Mesenchymal stem cell of Wharton's jelly (primary cell): Measurements from ENCODE around the genes VGLL1, MCF2, ATP11C, SPANXA1, CXorf51B and EOLA2.

GRCh38 chrX:136531886-136532301 lies at the start of gene VGLL1:
Gene VGLL1 (plus strand): TSS chrX:136532215.
- CAGE, long polyA plus RNA: no peak

- CAGE, long polyA plus RNA: no peak
Measured at GRCh38 chrX:136646456-136647009, 1.4 kb upstream of the CD40LG start.

- CAGE, long polyA plus RNA: no peak
Measured at GRCh38 chrX:136706863-136707062, 58.8 kb downstream of the CD40LG start.

- CAGE, long polyA plus RNA: no peak
Measured at GRCh38 chrX:136731308-136731739, 49.4 kb downstream of the ARHGEF6 start.

- CAGE, long polyA plus RNA: no peak
Measured at GRCh38 chrX:136784309-136784689, 3.6 kb upstream of the ARHGEF6 start.

DNA sequence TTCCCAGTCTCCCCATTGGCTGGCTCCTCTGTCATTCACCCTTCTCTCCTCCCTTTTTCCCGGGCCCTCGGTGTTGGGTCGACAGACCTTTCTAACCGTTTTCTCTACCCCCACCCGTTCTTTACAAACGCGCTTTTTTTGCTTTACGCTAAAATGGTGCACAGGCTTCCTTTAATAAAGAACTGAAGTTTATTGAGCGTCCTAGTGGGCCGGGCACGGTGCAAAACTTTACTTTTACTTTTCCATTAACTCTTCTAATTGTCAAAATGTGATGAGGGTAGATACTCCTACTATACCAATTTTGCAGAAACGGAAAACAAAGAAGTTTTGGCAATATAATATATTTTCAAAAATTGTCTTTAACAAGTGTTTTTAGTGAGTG lies 298 bp upstream of the RBMX start:
- CAGE, long polyA plus RNA: no peak

GRCh38 chrX:137031919-137032190 lies 1.9 kb downstream of the GPR101 start:
- CAGE, long polyA plus RNA: no peak

DNA sequence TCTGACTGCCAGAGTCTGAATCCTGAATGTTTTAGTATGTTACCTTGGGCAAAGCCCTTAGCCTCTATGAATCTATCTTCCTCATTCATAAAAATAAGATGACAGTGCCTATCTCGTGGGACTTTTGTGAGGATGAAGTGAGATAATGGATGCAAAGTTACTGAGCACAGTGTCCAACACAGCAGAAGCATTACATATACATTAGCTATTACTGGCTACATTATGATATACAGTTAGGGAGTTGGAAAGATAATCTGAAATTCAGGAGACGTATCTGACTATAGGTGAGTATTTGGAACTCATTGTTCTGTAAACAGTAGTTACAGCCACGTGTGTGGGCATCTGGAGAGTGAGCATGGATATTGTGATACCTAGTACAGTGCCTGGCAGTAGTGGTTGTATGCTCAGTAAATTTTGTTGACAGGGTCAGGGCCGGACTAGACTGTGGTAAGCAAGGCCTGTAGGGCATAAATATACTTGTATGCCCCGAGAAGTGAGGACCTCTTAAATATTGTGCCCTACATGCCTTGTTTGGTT lies 2.8 kb downstream of the F9 start:
- CAGE, long polyA plus RNA: no peak

DNA sequence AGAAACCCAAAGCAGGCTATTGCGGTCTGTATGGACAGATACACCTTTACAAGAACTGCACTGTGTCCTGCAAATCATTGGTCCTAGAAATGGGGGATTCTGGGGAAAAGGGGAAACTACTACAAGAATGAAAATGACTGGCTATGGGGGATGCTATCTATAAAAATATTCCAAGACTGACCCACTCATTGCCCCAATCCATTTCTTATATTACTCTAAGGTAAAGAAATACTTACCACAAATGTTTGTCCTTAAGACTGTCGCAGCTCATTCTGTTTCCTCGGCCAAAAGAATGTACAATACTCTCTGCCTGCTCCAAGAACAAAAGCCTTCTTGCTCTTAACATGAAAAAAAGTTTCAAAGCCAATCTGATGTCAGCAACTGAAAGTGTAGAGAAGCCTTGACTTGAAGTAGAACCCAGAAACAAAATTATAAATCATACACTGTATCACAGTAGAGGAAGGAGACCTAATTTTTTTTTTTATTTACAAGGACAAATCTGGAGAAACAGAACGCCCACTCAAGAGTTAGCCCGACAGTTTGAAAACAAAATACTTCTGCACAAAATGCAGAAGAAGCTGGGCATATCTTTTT lies at the start of gene MCF2:
Gene MCF2, minus strand, starts transcription at position 298 of the 594 bp plus-strand sequence.
- CAGE, long polyA plus RNA: no peak

- CAGE, long polyA plus RNA: no peak
Measured at GRCh38 chrX:139932933-139933359, at the start of gene ATP11C. Gene ATP11C (minus strand): TSS chrX:139933053.

GRCh38 chrX:140764974-140765481 lies 237.4 kb upstream of the SPANXB1 start:
- CAGE, long polyA plus RNA: no peak

DNA sequence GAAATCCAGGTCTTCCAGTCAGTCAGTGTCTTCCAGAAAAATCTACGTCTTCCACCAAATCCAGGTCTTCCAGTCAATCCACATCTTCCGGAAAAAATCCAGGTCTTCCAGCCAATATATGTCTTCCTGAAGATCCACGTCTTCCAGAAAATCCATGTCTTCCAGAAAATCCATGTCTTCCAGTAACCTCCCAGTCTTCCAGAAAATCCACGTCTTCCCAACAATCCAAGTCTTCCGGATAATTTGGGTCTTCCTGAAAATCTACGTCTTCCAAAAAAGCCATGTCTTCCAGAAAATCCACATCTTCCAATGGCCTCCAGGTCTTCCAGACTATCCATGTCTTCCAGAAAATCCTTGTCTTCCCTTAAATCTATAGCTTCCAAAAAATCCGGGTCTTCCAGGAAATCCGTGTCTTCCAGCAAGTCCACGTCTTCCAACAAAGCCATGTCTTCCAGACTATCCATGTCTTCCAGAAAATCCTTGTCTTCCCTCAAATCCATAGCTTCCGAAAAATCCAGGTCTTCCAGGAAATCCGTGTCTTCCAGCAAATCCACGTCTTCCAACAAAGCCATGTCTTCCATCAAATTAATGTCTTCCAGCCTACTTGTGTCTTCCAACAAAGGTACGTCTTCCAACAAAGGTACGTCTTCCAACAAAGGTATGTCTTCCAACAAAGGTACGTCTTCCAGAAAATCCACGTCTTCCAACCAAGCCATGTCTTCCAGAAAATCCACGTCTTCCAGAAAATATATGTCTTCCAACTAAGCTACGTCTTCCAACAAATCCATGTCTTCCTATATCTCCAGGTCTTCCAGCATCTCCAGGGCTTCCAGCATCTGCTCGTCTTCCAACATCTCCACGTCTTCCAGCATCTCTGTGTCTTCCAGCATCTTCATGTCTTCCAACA lies 218.5 kb upstream of the SPANXB1 start:
- CAGE, long polyA plus RNA: no peak

DNA sequence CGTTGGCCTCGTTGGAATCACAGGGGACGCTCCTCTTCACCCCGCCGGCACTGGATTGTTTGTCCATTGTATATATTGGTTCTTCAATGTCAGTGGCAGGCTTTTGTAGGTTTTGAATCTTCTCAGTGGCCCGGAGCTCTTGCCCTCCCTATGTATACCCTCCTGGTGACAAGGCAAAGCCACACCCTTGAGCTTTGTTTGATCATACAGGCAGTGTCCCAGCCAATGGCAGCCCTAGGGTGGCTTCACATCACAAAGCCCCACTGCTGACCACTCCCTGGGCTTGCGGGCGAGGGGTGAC lies at the start of gene SPANXA1:
Gene SPANXA1, minus strand, starts transcription at position 127 of the 301 bp plus-strand sequence.
- CAGE, long polyA plus RNA: no peak

- CAGE, long polyA plus RNA: no peak
Measured at GRCh38 chrX:145782459-145782800, 35.2 kb upstream of the SLITRK2 start.

DNA sequence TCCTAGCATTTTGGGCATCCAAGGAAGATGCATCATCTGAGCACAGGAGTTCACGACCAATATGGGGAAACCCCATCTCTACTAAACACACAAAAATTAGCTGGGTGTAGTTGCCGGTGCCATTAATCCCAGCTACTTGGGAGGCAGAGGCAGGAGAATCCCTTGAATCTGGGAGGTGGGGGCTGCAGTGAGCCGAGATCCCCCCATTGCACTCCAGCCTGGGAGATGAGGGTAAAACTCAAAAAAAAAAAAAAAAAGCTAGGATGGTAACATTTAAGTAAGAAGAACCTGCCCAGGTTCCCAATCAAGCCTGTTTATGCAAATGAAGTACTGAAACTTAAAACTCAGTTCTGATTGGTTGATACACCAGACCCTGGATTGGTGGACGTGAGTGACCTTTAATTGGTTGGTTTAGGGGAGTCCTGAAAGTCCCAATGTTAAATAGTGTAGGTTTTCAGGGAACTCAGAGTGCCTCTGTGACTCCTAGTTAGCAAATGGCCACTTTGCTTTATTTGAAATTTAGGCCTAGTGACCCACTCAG lies 211.7 kb downstream of the SLITRK2 start:
- CAGE, long polyA plus RNA: no peak

- CAGE, long polyA plus RNA: no peak
Measured at GRCh38 chrX:146809522-146809827, at the start of gene CXorf51B. Gene CXorf51B (plus strand): TSS chrX:146809771.

DNA sequence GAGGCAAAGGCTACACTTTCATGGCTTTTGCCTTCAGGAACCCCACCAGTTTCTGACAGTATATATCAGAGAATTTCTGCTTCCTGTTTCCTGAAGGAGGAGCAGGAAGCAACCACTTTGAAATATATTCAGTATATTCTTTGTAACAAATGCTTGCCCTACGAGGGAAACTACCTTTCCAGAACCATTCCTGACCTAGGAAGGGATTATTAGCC lies 10.0 kb upstream of the FMR1 start:
- CAGE, long polyA plus RNA: no peak

- CAGE, long polyA plus RNA: no peak
Measured at GRCh38 chrX:148035287-148035851, 54.2 kb downstream of the FMR1NB start.

DNA sequence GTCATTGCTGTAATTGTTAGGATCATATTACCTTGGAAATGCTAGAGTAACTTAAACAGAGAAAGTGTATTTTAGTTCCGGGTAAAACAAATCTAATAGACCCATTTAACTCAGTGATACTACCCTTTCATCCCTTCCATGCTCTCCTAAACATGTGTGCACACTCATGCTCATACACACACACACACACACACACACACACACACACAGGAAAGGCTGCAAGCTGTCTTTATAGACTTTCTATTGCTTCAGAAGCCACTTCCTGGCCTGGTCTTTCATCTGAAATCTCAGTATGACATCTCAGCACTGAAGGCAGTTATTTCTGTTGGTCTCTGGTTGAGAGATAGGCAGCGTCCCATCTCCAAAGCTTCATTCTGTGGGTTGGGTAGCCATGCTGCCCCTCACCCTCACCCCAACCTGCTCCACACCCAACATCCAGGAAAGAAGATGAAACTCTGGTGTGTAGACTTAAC lies 190.1 kb upstream of the AFF2 start:
- CAGE, long polyA plus RNA: no peak

DNA sequence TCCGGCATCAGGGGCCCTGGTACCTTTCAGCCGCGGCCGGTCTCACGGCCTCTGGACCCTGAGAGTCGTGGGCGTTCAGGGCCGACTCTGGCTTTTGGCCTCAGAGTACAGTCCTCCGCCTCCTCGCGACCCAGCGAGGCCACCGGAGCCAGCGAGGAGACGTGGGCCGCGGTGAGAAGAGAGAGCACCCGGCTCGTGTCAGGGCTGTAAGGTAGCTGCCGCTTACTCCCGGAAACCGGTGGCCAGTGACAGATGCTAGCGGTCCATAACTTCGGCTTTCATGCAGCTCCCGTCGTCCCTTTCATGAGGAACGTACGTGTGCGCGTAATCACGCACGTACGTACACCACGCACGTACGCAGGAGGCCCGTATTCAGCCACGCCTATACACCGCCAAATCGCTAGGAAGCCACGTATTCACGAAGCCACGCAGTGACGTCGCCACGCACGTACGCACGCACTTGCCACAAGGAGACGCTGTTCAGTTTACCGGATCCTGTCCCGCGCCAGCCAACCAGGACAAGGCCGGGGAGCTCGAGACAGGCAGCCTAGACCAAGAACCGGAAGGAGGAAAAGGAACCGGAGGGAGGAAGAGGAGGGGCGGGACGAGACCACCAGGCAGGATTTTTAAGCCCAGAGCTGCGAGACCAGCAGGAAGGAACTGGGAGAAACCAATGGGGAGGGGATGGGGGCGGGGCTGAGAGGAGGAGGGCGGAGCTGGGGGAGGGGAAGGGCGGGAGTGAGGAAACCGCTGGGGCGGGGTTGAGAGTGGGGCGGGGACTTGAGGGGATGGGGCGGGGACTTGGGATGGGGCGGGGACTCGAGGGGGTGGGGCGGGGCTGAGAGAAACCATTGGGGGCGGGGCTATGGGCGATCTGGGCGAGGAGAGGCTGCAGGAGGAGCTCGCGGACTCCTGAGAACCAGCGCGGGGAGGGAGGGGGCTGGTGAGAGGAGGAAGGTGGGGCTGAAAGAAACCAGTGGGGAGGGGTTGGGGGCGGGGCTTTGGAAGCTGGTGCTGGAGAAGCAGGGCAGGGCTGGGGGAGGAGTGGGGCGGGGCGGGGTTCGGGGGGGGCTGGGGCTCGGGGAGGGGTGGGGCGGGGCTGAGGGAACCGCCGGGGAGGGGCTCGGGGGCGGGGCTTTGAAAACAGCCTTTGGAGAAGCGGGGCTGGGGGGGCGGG lies at the start of gene EOLA2:
Gene EOLA2, minus strand, starts transcription at position 322 of the 1,177 bp plus-strand sequence.
- CAGE, long polyA plus RNA: start-site peak on the minus strand centred at position 291 of the sequence, 37 bp wide, 102 and 20 reads in 2 replicates